Adrenal gland (tissue), 7 donors: ENCODE results near the genes PIGZ and LRCH3.

DNA sequence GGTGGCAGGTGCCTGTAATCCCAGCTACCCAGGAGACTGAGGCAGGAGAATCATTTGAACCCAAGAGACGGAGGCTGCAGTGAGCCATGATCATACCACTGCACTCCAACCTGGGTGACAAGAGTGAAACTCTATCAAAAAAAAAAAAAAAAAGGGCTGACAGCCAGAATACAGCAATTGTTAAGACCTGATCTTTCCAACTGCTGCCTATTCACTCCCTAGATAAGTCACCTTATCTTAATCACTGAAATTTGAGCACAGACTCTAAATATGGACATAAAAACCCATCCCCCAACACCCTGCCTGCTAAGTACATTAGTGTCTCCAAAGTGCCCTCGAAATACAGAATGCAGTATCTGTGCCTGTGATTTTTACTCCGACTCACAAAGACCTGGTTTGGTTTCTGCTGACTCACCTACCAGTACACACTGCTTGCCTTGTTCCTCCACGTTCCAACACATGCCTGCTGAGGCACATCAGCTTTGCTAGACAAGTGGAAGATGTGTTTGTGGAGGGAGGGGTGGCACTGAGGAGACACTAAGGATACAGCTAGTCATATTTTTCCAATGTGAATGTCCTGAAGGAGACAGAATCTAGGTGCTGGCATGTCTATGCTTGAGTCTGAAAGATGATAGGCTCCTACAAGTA is 8.3 kb downstream of the PCYT1A start:
- PRO-cap, 3 experiments, result peak in 2 of 3 experiments; most common plus-strand start position 345 of the sequence (in 2); most common minus-strand start position 349 of the sequence (in 2)
- RAMPAGE, long total RNA, 4 experiments, result no peak in any of the 4 experiments
- RRBS, result no CpG with 5 or more reads among the region's 4 CpGs

GRCh38 chr3:196640836-196641250 is 1.3 kb downstream of the NRROS start:
- PRO-cap, 3 experiments, result no peak in any of the 3 experiments
- RAMPAGE, long total RNA, 4 experiments, result no peak in any of the 4 experiments
- RRBS, result 74% methylated on average over 3 of the region's 6 CpGs

GRCh38 chr3:196688198-196688848 is 23.7 kb downstream of the CEP19 start:
- PRO-cap, 3 experiments, result peak in 2 of 3 experiments; most common plus-strand start chr3:196688495 (in 2)
- RAMPAGE, long total RNA, 4 experiments, result no peak in any of the 4 experiments
- RRBS, result no CpG with 5 or more reads among the region's 12 CpGs

- PRO-cap, 3 experiments, result no peak in any of the 3 experiments
- RAMPAGE, long total RNA, 4 experiments, result no peak in any of the 4 experiments
Observed at GRCh38 chr3:196903974-196904427, 36.3 kb downstream of the SENP5 start.

- PRO-cap, 3 experiments, result no peak in any of the 3 experiments
- RAMPAGE, long total RNA, 4 experiments, result no peak in any of the 4 experiments
- RRBS, result no CpG with 5 or more reads among the region's 7 CpGs
Observed at GRCh38 chr3:196905316-196905846, 36.9 kb downstream of the NCBP2 start.

DNA sequence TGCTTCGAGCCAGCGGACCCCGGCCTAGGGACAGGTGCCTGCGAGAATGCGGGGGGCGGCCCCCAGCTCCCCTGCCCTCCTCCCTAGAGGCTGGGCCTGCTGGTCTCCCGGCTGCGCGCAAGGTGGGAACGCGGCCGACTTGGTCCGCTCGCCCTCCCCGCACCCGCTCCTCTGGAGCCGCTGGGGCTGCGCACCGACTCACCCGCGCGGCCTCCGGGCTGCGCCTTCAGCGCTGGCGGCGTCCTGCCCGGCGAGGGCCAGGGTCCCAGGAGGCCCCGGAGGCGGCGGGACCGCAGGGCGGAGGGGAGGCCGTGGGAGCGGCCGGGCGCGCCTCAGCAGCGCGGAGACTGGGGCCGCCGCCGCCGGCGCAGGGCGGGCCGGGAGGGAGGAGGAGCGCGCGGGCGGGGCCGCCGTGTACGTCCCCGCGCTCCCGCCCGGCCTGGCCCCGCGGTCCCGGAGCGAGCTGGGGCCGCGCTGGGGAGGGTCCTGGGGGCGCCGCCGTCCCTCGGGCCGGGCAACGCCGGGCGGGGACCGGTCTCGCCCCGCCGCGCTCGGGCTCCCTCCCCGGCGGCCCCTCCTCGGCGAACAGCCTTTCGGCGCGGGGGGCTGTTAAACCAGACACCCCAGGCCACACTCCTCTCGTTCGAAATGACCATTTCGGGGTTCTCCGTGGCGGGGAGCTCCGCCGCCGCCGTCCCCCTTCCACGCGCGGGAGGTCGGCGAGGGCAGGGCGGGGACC is at the start of gene PIGZ:
TSS of gene PIGZ (minus strand) at position 349 of the 739 bp plus-strand sequence.
- PRO-cap, 3 experiments, result peak in 3 of 3 experiments; most common plus-strand start position 440 of the sequence (in 2); most common minus-strand start position 349 of the sequence (in 2)
- RAMPAGE, long total RNA, 4 experiments, result no peak in any of the 4 experiments
- RRBS, result 1% methylated on average over 52 of the region's 101 CpGs

GRCh38 chr3:197057736-197058218 is 28.2 kb upstream of the MELTF start:
- PRO-cap, 3 experiments, result no peak in any of the 3 experiments
- RAMPAGE, long total RNA, 4 experiments, result no peak in any of the 4 experiments
- RRBS, result no CpG with 5 or more reads among the region's 2 CpGs

DNA sequence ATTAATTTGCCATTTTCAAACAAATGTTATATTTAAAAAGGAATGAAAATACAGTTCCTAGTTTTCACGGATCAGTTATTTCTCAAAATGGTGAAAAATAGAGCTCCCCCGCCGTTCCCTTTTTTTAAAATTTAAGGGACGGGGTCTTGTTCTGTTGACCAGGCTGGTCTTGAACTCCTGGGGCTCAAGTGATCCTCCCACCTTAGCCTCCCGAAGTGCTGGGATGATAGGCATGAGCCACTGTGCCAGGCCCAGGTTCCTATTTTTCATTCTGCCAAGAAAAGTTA is 30.5 kb upstream of the MELTF start:
- PRO-cap, 3 experiments, result no peak in any of the 3 experiments
- RAMPAGE, long total RNA, 4 experiments, result no peak in any of the 4 experiments
- RRBS, result no CpG with 5 or more reads among the region's 5 CpGs

- PRO-cap, 3 experiments, result no peak in any of the 3 experiments
- RAMPAGE, long total RNA, 4 experiments, result start-site peak on the minus strand in 1 of 4 experiments, at chr3:197085606-197085692 at its widest, 27 reads per replicate
- RRBS, result no CpG with 5 or more reads among the region's 6 CpGs
Observed at GRCh38 chr3:197085355-197086017, 55.9 kb upstream of the MELTF start.

DNA sequence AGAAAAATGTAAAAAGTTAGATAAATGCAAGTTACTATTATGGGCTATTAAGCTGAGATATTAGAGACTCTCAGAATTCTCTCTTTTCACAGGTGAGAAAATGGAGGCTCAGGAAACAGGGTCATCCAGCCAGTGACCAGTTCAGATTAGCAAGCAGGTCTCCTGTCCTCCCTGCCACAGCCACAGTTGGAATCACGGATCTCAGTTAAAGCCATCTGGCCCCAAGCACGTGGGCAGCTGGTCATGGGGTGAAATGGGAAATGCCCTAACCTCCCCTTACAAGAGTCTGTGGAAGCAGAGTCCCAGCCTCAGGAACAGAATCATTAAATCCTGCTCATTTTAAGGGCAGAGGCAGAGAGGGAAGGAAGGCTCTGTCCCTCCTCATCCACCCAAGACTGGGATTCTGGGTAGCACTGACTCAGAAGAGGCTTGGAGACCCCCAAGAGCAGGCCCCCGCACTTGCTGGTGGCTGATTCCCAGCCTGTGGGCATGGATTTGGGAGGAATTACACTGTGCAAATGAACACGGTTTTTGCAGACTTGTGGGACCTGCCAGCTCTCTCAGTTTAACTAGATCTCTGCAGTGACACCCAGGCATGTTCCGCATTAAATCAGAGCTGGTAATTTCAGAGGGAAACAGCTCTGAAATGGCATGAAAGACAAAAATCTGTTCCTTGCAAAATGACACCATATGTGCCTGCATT is 89.1 kb downstream of the BDH1 start:
- PRO-cap, 3 experiments, result no peak in any of the 3 experiments
- RAMPAGE, long total RNA, 4 experiments, result no peak in any of the 4 experiments
- RRBS, result no CpG with 5 or more reads among the region's 5 CpGs

GRCh38 chr3:197514587-197515067 is 41.1 kb downstream of the BDH1 start:
- PRO-cap, 3 experiments, result no peak in any of the 3 experiments
- RAMPAGE, long total RNA, 4 experiments, result no peak in any of the 4 experiments
- RRBS, result no CpG with 5 or more reads among the region's 12 CpGs

DNA sequence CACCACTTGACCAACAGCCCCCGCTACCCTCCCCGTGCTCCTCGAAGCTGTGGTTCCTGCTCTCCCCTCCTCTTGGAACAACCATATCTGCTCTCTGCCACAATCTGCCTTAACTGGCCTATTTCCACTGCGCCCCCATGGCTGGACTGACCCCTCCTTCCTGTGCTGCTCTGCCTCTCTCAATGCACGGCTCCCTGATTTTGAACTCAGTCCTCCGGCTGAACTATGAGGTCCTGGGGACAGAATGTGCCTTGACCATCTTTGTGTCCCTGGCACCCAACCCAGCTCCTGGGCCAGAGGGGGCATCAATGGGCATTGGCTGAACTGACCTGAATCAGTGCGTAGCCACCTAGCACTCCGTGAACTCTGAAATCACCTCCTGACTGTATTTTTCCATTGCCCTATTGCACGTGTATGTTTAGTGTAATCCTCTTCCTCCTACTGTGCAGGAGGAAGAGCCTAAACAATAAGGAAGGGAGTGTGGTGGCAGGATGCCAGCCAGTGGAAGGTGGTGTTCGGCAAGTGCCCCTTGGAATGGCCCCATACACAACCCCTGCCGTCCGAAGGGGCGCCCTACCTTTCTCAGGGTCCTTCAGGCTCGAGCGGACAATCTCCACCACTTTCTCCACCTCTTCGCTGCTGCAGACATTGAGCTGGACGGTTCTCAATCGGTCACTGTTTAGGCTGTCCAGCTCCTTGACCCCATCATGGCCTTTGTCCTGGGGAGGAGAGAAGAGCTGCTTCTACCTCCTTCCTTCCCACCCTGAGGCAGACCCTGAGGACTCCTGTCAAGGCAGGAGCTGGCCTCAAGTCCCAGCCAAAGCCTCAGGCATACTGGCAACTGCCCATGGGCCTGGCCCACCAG is 33.5 kb downstream of the BDH1 start:
- PRO-cap, 3 experiments, result no peak in any of the 3 experiments
- RAMPAGE, long total RNA, 4 experiments, result no peak in any of the 4 experiments
- RRBS, result no CpG with 5 or more reads among the region's 18 CpGs

DNA sequence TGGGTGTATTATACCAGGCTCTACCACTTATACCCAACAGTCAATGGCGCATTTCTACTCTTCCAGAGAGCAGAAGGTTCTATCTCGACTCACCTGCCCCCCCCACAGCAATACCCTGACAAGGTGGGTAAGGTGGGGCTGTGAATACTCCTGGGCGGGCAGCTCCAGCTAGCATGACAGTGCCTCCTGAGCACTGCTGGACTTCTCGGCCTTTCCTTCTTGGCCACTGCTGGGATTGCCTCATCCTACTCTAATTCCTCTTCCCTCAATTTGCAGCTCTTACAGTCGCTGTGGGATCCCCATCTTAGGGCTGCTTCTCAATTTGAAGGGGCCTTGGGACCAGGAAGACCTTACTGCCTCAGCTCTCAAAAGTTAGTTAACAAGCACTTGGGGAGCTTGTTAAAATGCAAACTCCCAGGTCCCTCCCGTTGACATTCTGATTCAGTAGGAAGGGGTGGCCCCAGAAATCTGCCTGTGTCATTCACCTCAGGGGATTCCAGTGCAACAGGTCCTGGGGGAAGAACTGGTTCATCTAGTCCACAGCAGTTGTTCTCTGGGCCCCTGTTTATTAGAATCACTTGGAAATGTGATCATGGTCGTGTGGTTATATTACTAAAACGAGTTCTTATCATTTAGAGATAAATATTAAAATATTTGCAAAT is 14.8 kb downstream of the BDH1 start:
- PRO-cap, 3 experiments, result no peak in any of the 3 experiments
- RAMPAGE, long total RNA, 4 experiments, result no peak in any of the 4 experiments
- RRBS, result no CpG with 5 or more reads among the region's 8 CpGs

DNA sequence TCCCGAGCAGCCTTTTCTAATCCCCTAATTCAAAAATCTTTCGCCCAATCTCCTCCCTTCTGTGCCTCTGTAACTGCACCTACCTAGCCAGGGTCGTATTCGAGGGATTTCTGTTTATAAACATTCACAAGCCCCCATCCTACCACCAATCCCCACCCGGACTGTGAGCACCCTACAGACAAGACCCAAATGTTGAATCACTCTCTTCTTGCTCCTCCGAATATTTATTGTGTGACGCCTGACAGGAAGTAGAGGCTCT is 1.7 kb downstream of the BDH1 start:
- PRO-cap, 3 experiments, result no peak in any of the 3 experiments
- RAMPAGE, long total RNA, 4 experiments, result no peak in any of the 4 experiments
- RRBS, result no CpG with 5 or more reads among the region's 7 CpGs

DNA sequence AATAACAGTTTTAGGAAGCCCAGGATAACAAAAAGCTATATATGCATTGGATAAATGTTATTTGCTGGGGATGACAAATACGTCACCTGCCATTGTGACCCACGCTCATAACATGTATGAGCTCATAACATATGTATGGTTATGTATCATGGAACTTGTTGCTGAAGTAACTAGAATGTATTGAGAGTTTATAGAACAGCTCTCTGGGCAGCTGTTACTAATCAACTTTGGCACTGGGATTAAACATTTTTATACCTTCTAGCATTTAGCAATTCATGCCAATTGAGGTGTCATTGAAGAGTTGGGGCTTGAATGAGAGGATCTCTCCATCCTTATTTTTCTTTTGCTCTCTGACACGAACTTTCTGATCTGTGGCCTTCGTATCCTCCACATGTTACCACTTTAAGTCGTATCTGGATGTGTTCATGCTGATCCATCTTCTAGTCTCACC is 1.6 kb upstream of the LRCH3 start:
- PRO-cap, 3 experiments, result no peak in any of the 3 experiments
- RAMPAGE, long total RNA, 4 experiments, result no peak in any of the 4 experiments
- RRBS, result no CpG with 5 or more reads among the region's 5 CpGs

DNA sequence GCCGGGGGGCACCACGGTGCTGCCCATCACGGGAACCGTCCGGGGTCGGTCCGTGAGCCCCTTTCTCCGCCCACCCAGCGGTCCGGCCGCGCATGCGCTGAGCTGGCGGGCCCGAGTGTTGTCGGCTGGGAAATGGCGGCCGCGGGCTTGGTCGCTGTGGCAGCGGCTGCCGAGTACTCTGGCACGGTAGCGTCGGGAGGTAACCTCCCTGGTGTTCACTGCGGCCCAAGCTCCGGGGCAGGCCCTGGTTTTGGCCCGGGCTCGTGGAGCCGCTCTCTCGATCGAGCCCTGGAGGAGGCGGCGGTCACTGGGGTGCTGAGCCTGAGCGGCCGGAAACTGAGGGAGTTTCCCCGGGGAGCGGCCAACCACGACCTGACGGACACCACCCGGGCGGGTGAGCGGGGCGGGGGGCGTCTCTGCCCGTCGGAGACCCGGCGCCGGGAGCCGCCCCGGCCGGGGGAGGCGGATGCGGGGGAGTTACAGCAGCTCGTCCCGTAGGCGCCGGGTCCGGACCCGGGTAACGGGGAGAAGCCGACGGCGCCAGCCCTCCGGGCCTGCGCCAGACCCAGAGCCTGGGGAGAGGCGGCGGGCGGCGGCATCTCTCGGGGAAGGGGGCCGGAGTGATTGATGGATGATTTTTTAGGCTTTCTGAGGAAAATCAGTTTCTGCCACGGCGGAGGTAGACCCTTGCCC is at the start of gene LRCH3:
TSS of gene LRCH3 (plus strand) at position 108 of the 693 bp plus-strand sequence.
- PRO-cap, 3 experiments, result peak in 3 of 3 experiments; most common plus-strand start position 121 of the sequence (in 2); most common minus-strand start position 338 of the sequence (in 3)
- RAMPAGE, long total RNA, 4 experiments, result start-site peak on the plus strand in 4 of 4 experiments, centred at positions 117 to 122 of the sequence, 76 to 455 reads per replicate
- RRBS, result 2% methylated on average over 43 of the region's 75 CpGs

GRCh38 chr3:197792039-197792305 is 918 bp downstream of the LRCH3 start:
- PRO-cap, 3 experiments, result peak in 2 of 3 experiments; most common minus-strand start chr3:197792189 (in 2)
- RAMPAGE, long total RNA, 4 experiments, result no peak in any of the 4 experiments
- RRBS, result no CpG with 5 or more reads among the region's 7 CpGs

GRCh38 chr3:197838522-197838869 is 47.4 kb downstream of the LRCH3 start:
- PRO-cap, 3 experiments, result peak in 1 of 3 experiments; most common plus-strand start chr3:197838642 (in 1)
- RAMPAGE, long total RNA, 4 experiments, result no peak in any of the 4 experiments
- RRBS, result no CpG with 5 or more reads among the region's 4 CpGs

- PRO-cap, 3 experiments, result no peak in any of the 3 experiments
- RAMPAGE, long total RNA, 4 experiments, result no peak in any of the 4 experiments
- RRBS, result no CpG with 5 or more reads among the region's 6 CpGs
Observed at GRCh38 chr3:197844288-197844739, 53.3 kb downstream of the LRCH3 start.

DNA sequence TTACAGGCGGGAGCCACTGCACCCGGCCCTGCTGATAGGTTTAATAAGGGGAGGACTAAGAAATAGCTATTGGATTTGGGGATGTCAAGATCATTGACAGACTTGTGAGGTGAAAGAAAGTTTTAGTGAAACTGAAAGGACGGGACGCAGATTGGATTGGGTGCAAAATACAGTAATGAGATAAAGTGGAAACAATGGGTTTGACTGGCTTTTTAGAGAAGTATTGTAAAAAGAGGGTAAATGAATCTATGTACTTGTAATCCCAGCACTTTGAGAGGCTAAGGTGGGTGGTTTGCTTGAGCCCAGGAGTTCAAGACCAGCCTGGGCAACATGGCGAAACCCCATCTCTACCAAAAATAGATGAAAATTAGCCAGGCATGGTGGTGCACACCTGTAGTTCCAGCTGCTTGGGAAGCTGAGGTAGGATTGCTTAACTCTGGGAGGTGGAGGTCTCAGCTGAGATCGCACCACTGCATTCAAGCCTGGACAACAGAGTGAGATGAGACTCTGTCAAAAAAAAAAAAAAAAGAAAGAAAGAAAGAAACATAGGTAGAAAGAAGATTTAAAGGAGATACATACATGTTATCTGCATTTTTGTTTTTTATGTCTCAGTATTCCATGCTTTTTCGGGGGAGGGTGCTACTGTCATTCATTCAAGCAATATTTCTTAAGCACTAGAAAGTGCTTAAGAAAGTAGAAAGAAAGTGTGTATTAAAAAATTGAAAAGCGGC is 54.0 kb downstream of the LRCH3 start:
- PRO-cap, 3 experiments, result no peak in any of the 3 experiments
- RAMPAGE, long total RNA, 4 experiments, result no peak in any of the 4 experiments
- RRBS, result no CpG with 5 or more reads among the region's 8 CpGs